Gallbladder (tissue), 1 donor: ENCODE measurements around the genes DIS3L and ZWILCH.

- PRO-cap, result unidirectional peak, plus-strand start at chr15:65274252
Observed at GRCh38 chr15:65274091-65274487, 12.6 kb downstream of the PARP16 start.

DNA sequence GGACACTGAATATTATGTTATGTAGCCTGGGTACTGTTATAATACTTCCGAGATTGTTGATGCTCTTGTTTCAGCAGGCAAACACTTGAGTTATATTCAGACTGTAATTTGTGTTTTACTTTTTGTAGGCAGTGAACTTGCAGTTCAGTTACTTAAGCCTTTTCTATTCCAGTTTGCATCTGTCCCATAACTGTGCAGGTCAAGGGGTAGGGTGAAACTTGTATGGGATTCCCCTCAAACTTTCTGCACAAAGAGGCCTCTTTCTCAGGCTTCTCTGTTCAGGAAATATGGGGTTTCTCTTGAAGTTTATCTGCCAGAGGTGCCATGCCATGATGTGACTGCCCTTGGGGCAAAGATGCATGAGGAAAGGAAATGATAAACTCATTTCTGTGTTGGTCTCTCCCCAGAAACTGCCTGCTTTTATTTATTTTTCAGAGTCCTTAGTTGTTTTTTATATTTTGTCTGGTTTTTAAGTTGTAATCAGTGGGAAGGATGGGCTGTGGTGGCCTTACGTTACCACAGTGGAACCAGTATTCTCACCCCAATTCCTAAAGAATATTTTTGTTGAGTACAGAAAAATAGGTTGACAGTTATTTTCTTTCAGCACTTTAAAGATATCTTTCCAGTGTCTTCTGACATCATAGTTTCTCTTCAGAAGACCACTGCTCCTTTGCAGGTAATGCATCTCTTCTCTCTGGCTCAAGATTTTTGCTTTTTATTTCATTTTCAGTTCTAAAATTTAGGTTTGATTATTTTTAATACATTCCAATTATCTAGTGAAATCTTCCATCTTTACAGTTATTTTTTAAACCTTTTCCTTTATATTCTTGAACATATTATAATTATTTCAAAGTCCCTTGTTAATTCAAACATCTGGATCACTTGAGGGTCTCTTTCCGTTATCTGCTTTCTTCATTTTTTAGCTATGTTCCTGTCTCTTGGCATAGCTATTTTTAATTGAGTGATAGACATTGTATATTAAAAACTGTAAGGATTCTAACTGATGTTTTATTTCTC is 67.0 kb downstream of the SLC24A1 start:
- PRO-cap, result no peak

- PRO-cap, result no peak
Observed at GRCh38 chr15:65829131-65829462, 37.0 kb upstream of the DENND4A start.

DNA sequence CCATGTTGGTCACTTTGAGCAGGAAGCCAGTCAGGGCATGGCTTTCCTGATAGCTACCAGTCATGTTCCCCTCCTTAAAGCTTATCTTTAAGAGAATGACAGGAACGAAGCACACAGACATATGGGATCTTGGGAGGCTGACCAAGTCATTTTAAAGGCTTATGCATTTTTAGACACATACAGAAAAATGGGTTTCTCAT is 29.7 kb upstream of the RAB11A start:
- PRO-cap, result no peak

DNA sequence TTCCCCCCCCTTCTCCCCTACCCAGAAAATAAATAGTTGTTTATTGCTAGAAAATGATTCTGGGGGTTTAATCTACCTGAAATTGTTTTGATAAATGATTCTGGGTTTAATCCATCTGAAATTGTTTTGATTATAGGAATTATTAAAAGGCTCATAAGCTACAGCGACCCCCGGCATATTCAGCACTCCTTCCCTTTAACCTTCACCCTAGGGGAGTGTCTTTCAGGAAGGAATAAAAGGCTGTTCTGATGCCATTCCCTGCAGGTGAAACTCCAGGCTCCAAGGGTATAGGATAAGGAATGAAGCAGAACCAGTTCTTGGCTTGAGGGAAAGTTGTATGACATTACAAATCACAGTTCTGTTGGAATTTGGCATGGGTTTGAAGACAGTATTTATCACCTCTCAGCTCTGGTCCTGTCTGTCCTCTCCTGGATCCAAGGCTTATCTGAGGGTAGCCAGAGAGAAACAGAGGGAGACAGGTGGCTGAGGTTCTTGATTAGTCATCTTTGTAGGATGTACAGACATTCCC is 37.0 kb downstream of the RAB11A start:
- PRO-cap, result no peak

DNA sequence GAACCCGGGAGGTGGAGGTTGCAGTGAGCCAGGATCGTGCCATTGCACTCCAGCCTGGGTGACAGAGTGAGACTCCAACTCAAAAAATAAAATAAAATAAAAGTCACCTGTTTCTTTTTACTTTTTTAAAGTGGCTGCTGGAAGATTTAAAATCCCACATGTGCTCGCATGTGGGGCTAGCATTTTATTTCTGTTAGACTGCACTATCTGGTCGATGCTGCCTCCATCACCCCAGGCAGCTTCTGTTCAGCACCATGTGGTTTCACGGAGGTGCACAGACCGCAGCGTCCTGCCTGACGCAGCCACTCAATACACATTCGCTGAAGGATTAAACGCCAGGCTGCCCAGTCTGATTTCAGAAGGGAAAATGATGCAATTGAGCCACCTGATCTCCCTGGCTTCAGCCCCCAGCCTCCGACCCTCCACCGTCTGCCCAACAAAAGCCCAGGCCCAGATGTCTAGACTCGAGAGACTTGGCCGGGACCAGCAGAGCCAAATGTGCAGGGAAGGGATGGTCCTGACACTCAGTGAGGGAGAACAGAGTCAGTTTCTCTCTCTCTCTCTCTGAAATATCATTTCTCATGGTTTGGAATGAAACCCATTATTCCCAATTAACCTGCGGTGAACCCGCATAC is 84.5 kb downstream of the MEGF11 start:
- PRO-cap, result no peak

DNA sequence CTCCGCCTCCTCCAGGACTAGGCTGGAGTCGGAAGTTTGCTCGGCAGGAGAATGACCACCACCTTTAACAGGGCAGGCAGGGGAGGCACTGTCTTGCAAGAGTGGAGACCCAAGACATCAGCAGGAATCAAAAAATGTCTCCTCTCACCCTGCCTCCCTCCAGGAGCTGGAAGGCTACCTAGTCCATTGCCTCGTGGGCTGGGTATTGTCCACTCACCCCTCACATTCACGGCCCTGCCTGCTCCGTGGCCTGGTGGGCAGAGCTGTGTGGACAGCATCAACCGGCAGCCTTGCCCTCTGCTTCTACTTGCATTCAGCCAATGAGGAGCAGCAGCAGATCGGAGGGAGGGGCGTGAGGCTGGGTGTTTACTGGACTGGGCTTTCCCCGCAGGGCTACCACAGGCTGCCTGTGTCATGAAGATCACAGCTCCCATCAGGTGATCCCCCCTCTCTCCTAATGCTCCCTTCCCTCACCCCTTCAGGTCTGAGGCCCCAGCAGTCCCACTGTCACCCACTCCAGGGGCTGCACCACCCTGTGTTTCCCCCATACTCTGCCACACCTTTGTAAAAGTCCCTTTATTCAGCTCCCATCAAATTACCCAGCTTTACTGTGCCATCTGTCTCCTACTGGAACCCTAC is 81.3 kb downstream of the MEGF11 start:
- PRO-cap, result no peak

DNA sequence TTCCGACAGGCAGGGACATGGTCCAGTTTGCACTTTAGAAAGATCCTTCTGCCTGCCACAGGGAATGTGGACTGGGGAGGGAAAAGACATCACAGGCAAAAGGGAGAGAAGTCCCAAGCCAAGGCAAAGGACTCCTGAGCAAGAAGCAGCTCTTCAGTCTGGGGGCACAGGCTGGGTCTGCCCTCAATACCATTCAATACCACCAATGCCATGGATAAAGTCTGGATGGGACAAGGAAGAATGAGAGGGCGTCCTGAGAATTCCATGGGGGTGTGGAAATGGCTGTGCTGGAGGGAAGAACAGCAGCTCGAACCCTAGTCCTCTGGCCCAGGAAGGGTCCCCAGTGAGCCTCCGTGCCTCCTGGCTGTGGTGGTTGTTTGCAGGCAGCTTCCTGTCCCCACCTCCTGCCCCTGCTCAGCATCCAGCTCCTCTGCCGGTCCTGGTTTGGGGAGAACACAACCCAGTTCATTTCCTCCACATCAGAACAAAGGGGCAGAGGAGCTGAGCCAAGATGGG is 17.1 kb downstream of the MEGF11 start:
- PRO-cap, result no peak

- PRO-cap, result no peak
Observed at GRCh38 chr15:66251666-66252325, 1.8 kb downstream of the MEGF11 start.

DNA sequence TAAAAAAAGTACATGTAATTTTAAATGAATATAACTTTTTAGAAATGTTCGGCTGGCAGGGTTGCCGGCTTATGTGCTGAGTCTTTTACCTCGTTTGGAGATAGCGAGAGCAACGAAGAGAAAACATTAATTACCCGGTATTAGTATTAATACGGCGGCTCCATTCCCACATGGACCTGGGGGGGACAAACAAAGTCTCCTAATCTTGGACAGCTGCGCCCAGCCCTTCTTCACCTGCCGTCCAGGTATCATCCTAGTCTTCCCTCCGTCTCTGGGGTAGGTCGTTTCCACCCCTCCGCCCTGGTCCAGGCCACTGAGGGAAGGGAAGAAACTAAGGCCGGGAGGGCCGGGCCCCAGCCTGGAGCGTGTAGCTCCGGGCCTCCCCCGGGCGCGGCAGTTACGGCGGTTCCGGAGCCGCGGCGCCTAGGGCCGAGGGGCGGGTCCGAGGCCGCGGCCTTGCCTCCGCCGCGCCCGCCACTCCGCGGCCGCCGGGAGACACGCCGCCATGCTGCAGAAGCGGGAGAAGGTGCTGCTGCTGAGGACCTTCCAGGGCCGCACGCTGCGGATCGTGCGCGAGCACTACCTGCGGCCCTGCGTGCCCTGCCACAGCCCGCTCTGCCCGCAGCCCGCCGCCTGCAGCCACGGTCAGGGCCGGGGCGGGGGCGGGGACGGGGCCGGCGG is at the start of gene DIS3L:
Gene DIS3L, plus strand, starts transcription at position 477 of the 681 bp plus-strand sequence.
- PRO-cap, result bidirectional peak, plus-strand start at position 491 of the sequence, minus-strand start at position 399 of the sequence; bidirectional peak, plus-strand start outside the sequence, minus-strand start at position 617 of the sequence

GRCh38 chr15:66410436-66410957 is 23.8 kb downstream of the MAP2K1 start:
- PRO-cap, result no peak

DNA sequence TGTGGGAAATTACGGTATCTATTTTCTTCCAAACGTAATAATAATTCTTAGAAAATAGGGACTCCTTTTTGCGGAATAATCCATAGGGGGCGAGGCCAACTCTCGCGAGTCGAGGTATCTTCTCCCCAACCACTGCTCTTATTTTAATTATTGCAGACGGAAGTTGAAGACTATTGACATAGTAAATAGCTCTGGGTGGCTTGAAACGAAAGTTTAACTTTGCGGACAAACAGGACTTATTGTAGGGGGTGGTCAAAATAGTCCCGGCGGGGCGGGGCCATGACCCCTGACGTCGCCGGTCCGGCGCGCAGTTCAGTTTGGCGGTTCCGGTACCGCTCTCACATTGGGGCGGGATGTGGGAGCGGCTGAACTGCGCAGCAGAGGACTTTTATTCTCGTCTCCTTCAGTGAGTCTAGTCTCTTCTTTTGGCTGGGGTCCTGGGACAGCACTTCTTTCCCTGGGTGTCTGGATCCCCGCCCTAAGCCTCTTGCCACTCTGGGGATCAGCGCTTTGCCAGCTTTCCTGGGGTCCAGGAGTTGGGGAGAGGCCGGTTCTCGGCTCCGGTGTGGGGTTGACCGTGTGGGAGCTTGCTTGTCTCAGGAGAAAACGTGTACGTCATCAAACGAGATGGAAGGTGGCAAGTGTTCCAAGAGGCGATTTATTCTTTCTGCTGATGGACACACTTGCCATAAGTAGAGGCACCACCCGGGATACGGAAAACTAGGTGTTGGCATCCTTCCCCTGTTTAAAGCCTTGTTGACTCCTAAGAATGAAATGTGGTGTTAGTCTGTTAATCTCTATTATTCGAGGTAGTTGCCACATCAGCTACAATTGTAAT is at the start of gene ZWILCH:
Gene ZWILCH, plus strand, starts transcription at position 341 of the 838 bp plus-strand sequence.
- PRO-cap, result bidirectional peak, plus-strand start at position 150 of the sequence, minus-strand start outside the sequence; bidirectional peak, plus-strand start at position 343 of the sequence, minus-strand start at position 395 of the sequence

DNA sequence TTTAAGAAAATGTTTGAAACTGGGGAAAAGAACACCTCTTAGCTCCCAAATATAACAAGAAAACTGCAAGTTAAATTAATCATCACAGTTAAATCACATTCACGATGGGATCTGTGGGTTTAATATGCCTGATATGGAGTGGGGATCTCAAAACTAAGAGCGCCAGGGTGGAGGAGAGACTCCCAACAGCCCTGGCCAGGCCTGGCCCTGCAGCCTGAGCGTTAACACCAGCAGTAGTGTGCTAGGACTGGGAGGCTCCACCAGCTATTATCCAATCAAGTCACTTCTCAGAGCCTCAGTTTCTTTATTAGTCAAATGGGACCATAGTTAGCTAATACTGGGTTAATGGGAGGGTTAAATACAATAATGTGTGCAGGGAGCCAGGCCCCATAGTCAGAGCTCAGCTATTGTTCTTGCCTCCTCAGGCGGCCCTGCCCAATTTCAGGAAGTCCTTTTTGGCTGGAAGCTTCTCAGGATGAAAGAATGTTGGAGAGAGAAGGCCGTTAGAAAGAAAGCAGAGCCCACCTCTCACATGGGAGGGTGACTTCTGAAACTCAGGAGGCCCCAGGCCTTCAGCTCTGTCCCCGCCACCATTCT is 39.6 kb upstream of the SMAD6 start:
- PRO-cap, result no peak

- PRO-cap, result no peak
Observed at GRCh38 chr15:66679658-66680301, 22.3 kb upstream of the SMAD6 start.

DNA sequence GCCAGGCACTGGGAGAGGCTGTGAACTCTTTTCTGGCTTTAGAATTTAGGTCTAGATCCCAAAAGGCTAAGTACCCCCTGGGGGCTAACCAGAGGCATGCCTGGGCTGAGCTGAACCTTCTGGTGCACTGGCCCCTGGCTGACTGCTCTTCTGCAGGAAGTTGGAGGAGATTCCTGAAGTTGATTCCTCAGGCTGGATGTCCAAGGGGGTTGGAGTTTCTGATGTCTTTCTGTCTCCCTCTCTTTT is 5.8 kb downstream of the SMAD6 start:
- PRO-cap, result no peak

DNA sequence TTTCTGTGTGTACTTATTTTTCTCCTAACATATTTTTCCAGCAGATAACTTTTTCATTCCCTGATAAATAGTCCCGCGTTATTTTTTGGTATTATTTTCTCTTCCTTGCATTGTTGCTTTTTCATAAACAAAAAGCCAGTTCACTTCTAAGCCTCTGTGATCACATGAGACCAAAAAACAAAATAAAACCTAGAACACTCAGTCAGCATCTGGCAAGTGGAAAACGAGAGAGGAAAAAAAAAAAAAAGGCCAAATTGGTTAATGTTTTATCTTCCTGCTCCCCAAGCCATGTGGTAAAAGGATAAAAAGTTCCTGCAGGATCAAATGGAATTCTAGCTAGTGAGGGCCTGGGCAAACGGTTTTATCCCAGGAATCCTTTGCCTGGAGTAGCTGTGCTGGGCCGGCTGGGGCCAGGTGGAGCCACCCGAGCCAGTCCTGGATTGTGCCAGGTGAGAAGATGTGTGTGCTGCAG is 13.1 kb downstream of the SMAD6 start:
- PRO-cap, result no peak

- PRO-cap, result no peak
Observed at GRCh38 chr15:66743960-66744426, 42.0 kb downstream of the SMAD6 start.

- PRO-cap, result no peak
Observed at GRCh38 chr15:66746148-66746903, 44.3 kb downstream of the SMAD6 start.

- PRO-cap, result bidirectional peak, plus-strand start at chr15:67059388, minus-strand start at chr15:67059214
Observed at GRCh38 chr15:67059050-67059718, 6.2 kb upstream of the SMAD3 start.

GRCh38 chr15:67076224-67077052 is 11.0 kb downstream of the SMAD3 start:
- PRO-cap, result no peak